Camera-type eye (tissue), 1 donor: ENCODE measurements around the gene WDR17.

DNA sequence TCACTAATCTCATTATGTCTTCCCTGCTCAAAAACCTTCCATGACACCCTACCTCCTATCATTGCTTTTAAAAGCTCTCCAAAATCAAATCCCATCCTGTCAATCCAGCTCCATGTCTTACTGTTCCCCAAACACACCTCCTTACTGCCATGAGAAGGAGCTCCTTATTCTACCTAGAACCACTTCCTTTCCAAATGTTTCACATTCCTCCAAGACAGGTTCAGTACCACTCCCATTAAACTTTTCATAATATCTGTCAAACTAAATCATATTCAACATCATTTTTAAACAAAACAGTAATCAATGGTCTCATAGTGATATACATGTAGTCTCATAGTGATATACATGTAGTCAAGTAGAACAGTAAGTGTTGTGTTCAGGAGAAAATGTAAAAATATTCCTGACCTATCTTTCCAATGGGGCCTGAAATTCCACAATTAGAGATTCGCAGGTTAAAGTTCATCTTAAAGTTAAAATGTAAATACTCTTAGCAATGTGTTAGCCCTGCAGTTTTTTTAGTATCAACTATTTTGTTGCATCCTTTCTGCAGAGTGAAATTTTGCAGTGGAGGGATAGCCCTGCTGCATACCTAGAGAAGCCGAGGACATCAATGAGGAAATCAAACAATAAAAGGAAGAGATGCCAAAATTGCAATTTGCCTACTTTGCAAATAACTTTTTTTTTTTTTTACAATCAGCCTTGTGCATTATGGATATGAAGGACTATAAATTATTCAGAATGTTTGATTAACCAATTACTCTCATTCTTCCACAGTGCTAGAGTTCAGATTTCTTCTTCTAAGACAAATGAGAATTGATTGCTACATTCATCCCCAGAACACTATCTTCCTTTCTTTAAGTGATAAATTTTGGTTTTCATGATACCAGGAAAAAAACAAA lies 66.5 kb upstream of the WDR17 start:
- RAMPAGE, long total RNA = no peak

DNA sequence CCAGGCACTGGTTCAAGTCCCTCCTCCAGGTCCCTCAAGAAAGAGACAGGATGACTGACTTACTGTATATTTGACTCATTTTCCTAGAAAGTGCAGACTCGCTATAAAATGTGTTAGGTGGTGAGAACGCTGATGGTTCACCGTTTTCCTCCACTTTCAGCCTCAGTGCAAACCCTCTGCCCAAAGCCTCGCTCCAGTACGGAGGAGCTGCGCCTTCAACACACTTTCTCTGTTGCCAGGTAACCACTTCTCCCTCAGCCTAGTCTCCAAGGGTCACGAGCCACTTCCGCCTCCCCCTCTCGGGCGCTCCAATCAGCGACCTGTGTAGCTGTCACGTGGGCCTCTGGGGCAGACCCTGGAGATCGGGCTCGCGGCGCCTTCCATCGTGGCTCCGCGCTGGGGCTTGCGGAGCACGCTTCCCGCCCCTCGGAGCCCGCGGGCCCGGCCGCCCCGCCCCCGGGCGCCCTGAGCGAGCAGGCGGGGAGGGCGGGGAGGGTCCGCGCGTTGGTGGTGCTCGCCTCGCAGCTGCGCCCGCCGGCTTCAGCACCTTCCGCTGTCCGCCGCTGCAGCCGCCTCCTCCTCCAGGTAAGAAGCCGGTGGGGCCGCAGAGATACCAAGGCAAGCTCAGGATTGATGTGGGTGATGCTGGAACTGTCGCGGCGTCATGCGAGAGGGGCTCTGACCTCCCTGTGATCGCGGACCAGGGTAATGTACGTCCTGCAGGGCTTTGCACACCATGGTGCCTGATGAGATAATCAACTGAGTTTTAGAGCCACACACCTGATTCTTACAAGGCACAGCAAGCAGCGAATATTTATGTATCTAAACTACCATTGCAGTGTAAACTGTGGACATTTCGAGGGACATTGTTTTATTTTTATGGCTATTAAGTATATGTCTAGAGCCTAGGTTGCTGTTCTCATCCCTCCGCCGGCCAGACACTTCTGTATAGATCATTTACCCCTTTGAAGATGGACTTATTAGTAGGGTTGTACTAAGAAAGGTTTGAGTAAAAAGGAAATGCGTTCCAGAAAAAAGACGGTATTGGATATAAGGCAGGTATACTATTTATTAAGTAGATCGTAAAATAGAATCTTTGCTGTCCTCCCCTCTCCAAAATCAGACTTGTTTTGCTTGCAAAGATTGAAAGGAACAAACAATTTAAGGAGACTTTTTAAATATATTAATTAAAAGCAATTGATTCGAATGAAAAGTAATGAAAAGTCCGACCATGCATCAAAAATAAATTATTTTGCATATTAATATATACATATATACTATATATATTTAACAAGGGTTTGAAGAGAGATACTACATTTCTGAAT lies at the start of gene WDR17:
TSS of gene WDR17 (plus strand) at position 347 of the 1,325 bp plus-strand sequence.
- RAMPAGE, long total RNA = no peak

DNA sequence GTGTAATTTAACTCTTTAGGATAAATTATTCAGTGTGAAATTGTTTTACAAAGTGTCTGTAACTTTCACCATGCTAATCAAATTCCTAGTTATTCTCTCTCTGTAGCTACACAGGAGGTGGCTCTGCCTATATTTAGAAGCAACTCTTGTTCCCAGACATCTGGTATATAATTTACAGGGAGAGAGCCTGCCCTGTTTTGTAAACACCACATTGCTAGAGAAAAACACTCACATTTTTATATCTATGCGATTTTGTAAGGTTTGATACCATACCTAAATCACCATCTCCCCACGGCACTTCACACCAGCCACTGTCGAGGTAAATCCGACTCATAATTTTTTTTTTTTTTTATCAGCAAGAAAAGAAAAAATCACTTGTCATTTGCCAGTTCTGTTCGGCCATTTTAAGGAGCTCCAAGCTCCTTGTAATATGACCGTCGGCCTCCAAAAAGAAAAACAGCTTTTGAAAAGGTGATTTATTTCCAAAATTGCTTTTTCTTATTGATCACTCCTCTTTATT lies 35.6 kb upstream of the SPATA4 start:
- RAMPAGE, long total RNA = no peak

GRCh38 chr4:176237306-176237926 lies 31.6 kb downstream of the ASB5 start:
- RAMPAGE, long total RNA = no peak

- RAMPAGE, long total RNA = no peak
Observed at GRCh38 chr4:176383234-176384075, 63.7 kb downstream of the SPCS3 start.

DNA sequence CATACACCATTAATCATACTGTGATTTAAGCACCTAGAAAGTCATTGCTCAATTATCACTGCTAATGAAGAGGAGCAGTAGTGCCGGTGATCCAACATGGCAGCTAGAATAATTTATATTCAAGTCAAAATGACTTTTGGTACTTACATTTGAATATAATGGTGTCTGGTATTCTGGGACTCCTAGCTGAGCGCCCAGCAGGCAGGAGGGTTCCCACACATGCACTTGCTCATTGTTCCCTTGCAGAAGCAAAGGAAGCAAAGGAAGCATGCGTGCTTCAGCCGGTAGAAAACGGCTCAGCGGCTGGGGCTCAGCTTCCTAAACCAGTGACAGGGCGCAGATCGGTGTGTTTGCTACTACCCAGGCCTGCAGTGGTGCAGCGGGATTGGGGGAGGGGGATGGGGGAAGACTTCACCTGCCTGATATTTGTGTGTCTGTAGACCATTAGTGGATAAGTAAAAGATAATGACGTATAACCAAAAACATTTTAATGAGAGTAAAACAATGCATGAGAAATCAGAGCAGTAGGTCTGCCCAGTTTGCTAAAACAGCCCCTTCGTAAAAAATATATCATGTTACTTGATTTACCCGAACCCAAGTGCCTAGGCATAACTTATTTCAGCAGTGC lies 978.3 kb upstream of the TENM3 start:
- RAMPAGE, long total RNA = no peak

DNA sequence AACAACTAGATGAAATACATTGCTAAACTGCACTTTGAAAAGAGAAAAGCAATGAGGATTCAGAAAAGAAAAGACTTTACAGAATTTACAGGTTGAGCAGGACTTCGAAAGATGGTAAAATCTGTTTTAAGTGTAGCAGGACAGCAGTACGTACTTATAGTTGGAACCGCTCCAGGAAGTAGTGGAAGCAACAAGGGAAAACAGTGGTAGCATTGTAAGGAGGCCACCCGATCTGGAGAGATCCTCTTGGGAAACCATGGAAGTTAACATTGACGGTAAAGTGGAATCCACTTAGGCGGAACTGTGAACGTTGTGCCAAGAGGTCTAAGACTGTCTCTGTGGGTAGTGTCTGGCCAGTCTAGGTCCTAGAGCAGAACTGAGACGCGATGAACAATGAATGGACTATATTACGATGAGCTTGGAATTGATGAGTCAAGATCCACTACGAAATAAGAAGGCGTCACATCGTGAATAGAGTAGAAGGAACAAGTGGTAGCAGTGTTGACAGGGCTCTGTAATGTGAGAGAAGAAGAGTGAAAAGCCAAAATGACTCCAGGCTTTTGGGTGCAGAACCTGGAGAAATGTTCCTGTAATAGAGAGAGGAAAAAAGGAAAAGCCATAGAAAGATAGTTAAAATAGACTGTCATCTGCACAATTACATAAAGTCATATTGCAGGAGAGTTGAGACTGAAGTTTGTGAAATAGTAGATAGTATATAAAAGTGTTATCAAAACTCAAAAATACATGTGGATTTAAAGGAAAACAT lies 124.0 kb downstream of the TENM3 start:
- RAMPAGE, long total RNA = no peak

- RAMPAGE, long total RNA = no peak
Observed at GRCh38 chr4:182534099-182534505, 290.9 kb downstream of the TENM3 start.

GRCh38 chr4:183165498-183165756 lies 66.4 kb downstream of the WWC2 start:
- RAMPAGE, long total RNA = no peak

GRCh38 chr4:183166886-183167396 lies 67.9 kb downstream of the WWC2 start:
- RAMPAGE, long total RNA = no peak

- RAMPAGE, long total RNA = no peak
Observed at GRCh38 chr4:183270875-183271314, 49.2 kb downstream of the CLDN22 start.

DNA sequence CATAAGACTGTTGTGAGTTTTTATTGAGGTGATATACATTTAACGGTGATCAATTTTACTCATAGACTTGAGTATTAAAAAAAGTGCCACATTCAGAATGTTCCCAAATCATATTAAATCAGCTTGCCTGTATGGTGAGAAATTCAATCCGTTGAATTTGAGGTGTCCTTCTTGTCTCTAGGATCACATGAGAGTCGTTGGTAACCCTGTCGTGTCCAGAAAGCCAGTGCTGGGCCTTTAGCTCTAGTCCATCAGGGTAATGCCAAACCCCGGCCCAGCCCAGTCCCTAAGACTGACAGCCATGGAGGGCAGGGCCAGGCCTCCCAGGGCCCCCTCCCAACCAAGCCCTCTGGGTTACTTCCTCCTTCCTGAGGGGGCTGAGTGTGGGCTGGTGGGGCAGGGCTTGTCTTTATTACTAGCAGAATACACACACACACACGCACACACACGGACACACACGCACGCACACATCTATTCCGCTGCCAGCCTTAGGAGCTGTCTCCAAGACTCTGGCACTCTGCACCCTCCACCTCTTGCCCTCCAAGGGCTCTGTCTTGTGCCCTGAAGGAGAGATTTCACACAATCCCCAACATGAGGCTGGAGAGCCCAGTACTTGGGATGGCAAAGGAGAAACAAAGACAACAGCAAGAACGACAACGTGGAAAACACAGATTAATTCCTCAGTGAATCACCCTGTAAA lies 35.7 kb upstream of the CDKN2AIP start:
- RAMPAGE, long total RNA = no peak

DNA sequence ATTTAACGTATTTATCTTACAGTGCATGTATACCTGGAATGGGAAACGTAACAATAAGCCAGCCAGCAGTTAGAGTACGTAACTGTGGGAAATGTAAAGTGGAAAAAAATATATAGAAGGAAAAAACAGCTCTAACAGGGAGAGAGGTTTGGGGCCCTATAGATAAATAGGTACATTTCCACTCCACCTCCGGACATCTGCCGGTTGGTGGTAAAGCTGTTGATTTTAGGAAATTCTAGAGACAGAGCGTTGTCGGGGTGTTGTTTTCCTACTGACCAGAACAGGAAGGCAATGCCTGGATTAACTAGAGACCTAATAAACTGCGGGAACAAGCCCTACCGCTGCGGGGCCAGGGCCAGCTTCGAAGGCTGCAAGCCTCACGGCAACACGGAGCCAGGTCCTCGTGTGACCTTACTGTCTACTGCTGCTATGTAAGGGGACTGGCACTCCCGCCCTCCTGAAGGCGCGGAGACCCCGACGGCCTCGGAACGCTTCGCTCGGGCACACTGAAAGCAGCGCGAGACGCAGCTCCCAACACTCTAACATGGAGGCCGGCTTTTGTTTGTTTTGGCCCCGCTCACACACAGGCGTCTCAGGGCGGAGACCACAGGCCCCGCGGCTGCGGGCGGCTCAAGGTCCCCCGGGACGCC lies 716 bp upstream of the CDKN2AIP start:
- RAMPAGE, long total RNA = no peak

DNA sequence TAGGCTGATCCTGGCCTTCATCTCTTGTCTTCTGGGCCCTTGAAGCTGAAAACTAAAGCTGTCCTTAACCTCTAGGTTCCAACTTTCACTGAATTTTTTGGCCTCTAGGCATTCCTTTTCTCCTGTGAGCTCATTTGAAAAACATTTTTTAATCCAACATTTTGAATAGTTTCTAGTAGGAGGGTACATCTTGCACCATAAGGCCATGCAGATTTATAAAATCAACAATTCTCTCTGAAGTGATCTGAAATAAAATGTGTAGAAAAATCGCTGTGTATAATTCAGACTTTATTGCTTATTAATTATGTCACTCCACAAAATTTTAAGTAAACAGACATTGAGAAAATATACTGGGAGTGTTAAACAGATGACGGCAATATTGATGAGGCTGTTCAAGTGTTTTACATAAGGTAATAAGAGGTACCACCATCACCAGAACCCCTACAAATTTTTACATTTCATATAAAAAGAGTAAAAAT lies 19.6 kb downstream of the RWDD4 start:
- RAMPAGE, long total RNA = no peak

DNA sequence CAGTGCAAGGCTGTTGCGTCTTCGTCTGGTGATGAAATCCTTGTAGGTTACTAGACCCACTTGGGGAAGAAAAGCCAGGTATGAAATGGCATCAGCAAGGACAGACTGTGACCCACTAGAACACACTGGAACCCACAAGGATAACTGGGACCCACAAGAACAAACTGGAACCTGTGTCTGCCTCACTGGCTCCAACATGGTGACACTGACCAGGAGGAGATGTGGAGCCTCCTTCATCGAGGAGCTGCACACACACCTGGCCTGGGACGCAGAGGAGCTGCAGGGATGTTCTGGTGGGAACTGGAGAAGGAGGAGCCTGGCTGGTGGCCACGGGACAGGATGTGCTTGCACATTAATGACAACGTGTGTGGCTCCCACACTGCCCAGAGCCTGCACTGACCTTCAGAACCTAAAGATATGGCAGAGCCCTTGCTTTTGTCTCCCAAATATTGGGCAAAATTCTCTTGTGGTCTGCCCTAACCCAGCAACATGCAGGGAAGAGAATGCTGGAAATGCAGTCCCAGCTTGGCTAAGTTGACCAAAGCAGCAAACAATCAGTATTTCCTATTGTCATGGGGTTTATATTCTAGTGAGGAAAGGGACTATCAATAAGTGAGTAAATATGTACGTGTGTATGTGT lies 105.3 kb downstream of the TRAPPC11 start:
- RAMPAGE, long total RNA = no peak

DNA sequence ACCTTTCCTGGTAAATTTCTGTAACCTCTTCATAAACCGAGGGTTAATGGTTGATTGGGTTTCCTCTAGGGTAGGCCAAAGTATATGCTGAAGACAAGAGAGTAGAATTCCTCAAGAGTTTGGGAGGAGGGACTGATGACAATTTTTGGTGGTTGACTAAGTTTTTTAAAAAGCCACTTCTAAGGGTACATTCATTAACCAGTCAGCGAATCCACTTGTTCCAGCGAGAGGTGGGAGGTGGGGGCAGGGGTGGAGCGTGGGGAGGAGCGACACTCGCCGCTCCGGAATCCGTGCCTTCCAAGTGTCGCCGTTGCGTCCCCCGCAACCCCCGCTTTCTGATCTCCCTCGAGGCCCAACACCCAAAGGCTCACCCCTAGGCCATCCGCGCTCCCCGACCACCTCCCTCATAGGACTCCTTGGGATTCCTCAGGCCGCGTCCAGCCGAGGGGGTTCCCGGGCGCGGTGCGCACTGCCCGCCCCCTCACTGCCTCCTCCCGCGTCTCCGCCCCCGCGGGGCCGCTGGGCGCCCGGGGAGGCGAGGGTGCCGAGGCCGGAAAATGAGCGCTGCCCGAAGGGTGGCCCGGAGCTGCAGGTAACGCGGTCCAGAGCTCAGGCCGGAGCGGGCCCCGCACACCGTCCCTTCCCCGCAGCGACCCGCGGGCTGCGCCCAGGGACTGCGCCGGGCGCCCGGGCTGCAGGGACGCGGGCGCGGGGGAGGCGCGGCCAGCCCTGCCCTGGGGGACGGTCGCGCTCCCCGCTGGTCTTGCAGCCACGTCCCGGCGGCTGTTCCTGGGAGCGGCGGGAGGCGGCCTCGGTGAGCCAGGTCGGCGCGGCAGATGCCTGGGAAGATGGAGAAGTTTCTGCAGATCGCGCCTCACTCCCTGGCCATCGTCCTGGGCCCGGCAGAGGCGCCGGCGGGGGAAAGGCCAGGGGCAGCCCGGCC lies 108.0 kb upstream of the STOX2 start:
- RAMPAGE, long total RNA = no peak

DNA sequence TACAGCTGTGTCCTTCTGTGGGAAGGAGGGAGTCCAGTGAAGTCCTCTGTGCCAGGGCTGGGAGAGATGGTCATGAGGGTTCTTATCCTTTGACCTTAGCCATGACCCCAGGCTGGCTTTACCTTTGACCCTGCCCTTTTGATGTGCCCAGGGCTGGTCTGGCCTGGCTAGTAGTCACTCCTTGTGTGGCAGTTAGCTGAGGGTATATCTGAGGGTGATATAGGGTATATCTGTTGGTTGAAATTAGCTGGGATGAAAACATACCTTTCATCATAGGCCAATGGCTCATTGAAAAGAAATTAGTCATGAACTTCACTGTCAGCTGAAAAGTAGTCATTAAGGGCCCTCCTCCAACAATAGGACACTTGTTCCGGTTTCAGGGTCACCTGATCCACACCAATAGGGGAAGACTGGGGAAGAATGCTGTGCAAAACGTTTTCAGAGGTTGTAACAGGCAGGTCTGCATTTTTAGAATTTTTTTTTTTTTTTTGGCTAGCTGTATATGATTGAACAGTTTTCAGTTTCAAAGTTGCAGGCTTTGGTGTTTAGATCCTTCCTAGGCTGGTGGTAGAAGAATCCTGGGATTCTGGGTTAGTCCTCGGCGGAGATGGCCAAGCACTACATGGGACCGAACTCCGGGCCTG lies 74.6 kb upstream of the STOX2 start:
- RAMPAGE, long total RNA = no peak

- RAMPAGE, long total RNA = no peak
Observed at GRCh38 chr4:183897952-183898816, 6.9 kb upstream of the STOX2 start.

DNA sequence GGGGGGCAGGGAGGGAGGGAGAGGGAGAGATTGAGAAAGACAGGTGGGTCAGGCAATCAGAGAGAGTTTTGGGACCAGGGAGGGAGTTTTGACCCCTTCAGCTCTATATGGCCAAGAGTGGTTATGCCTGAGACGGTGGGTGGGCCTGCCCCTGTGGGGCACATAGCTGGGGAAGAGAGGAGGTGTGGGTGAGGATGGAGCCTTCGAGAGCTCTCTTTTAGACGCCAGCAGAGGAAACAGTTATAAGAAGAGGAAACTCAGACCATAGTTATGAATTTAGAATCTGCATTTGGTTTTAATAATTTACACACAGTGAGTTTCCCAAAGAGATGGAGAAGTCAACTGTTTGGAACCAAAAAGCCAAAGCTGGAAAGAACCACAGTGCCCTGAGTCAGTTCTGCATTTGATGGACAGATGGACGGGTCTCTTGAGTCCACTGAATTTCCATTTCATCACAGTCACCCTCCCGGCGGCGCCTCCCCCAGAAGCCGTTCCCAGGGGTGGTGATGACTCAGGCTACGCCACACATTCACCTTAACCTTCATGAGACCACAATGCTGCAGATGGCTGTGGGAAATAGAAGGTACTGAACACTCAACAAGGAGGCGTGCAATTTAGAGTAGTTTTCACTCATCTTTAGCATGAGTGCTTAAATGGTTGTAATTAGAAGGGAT lies 61.1 kb downstream of the STOX2 start:
- RAMPAGE, long total RNA = no peak

DNA sequence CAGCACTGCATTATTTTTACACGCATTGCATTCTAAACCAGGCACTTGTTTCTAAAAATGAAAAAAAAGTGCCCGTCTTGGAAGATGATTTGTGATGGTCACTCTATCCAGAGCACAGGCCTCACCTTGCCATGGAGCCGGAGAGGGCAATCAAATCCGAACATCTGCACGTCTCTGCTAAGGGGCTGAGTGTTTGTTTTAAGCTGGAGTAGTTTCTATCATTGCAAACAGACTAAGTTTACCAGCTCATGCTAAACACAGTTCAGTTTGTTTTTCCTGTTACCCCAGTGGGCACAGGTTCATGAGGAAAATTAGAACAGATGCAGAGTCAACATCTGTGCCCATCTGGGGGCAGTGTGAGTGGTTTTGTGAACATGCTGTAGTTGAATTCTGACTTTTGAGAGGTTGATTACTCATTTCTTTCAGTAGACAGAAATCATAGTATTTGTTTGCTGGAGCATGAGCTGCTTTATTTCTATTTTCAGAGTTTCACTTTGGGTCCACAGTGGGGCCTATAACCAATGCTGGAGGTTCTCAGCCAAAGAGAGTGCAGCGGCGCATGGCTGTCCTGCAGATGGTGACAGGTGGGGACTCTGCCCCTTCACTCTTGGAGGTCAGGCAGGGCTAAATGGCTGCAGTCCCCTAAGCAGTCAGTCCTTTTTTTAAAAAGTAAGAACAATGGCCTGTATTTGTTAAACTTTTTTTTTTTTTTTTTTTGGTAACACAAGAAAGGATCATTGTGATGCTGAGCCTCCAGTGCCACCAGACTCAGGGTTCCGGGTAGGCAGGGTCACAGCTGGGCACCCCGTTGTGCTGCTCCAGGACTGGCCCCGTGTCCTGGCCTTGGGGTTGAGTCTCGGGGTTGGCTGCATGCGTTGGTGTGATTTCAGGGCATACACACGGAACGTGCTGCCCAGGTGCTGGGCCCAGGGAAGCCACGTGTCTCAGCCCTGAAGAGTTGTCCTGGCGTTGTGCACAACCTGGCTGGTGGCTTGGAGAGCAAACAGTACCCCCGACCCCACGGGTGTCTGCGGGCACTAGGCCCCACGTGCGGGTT lies 65.6 kb upstream of the ENPP6 start:
- RAMPAGE, long total RNA = no peak